SJSA1 (cell line): Measurements from ENCODE around the gene SCAF4.

- RAMPAGE, long total RNA: no peak
These were observed 131.0 kb downstream of the N6AMT1 start for GRCh38 chr21:28754075-28754720.

GRCh38 chr21:29037789-29038364, 13.4 kb downstream of the USP16 start:
- RAMPAGE, long total RNA: no peak

DNA sequence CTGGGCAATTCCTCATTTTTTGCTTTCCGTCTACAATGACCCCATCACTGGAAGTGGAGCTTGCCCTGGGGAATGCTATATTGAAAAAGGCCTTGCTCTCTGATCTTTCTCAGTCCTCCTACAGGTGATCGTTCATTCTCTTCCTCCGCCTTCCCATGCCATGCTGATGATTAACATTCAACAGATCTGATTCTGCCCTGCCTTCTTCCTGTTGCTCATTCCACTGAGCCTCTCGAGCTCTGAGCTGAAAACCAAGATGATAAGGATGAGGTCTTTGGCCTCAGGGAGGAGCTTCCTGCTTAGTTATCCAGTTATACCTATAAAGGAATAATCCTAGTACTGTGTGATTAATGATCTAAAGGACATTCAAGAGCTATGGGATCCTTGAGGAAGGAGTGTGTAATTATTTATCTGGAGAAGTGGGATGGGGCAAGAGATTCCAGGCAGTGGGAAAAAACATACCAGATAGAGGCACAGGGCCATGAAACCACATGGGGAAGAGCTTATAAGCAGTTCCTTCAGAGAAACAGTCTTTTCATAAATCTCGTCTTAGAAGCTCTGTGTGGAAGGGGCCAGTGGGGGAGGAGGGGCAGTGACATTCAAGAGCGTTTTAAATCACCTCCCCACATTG, 25.2 kb upstream of the MAP3K7CL start:
- RAMPAGE, long total RNA: no peak

GRCh38 chr21:29182517-29183344, 52.3 kb downstream of the MAP3K7CL start:
- RAMPAGE, long total RNA: no peak

- RAMPAGE, long total RNA: no peak
These were observed 57.5 kb downstream of the MAP3K7CL start for GRCh38 chr21:29187955-29188370.

DNA sequence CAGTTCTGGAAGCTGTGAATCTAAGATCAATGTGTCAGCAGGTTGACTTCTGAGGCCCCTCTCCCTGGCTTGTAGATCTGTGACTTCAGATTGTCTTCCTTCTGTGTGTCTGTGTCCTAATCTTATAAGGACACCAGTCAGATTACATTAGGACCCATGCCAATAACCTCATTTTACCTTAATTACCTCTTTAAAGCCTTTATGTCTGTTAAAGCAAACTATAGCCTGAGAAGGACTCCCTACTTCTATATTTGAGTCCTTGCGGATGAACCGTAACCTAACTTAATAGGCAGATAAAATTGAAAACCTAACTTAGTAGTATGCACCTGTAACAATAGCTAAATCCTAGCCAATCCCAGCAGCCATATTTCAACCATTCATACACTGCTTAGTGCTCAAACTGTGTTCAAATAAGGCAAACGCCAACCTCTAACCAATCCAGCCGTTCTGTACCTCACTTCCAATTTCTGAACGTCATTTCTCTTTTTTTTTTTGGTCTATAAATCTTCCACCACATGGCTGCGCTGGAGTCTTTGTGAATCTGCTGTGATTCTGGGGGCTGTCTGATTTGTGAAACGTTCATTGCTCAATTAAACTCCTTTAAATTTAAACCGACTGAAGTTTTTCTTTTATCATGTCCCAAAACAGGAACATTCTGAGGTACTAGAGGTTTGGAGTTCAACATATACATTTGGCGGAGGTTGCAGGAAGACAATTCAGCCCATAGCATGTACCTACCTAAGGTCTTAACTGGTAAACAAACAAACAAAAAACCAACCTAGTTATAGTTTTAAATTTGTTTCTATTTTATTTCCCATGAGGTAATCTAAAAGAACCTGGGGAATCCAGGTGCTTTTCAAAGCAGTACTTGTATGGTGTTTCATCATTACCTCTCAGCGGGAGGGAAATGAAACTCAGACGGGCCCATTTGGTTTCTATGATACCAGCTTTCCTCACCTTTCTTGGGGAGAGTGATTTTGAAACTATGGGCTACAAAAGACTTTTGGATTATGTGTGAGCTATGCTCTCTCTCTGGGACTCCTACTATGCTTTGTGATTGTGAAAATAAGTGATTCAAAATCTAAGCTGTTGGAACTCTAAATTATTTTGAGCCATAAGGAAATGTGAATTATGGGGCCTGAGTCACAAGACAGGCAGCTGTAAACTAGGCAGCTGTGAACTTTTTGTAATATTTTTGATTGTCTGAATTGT, 65.5 kb upstream of the BACH1 start:
- RAMPAGE, long total RNA: no peak

DNA sequence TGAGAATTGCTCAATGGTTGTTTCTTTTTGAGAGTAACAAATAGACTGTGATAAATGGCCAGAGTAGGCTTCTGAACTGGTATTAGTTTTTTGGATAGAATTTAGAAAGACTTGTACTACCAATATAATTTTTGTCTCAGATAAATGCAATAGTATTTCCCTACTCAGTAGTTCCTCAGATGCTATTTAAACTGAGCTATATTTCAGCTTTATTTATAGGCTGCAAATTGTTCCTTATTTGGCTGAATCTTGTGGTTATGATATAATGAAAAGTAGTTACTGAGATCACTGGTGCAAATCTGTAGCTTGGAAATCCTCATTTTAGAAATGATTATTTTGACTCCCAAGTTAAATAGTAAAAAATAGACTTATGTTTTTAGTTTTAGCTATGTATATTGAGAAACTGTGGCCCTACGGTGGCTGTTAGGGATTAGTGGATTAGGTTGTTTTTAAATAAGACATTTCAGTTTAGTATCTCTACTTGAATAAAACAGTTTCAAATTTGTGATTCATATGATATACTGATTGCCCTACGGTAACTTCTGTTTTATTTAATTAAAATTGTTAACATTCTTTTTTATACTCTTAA, 9.3 kb downstream of the BACH1 start:
- RAMPAGE, long total RNA: no peak

DNA sequence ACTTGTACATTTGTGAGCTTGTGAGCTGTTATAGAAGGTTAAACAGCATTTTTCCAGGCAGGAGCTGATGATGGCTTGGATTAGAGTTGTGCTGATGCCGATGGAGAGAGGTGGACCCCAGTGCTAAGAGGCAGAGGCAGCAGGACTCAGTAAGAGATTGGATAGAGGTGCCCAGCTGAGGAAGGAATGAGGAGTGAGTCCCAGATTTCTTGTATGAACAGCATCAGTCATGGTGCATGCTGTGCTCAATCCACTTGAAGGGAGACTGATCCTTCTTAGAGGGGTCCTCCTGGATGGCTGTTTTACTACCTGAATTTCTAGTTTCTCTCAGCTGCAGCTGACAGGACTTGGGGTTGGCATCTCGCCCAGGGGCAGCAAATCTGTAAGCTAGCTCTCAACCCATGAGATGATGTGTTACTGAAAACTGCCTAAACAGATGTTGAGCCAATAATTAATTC, 19.5 kb downstream of the BACH1 start:
- RAMPAGE, long total RNA: no peak

- RAMPAGE, long total RNA: no peak
These were observed 55.6 kb downstream of the BACH1 start for GRCh38 chr21:29354171-29354916.

DNA sequence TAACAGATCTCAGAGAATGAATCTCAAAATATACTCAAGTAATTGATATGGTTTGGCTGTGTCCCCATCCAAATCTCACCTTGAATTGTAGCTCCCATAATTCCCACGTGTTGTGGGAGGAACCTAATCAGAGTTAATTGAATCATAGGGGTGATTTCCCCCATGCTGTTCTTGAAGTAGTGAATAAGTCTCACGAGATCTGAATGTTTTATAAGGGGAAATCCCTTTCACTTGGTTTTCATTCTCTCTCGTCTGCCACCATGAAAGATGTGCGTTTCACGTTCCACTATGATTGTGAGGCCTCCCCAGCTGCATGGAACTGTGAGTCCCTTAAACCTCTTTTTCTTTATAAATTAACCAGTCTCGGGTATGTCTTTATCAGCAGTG, 135.3 kb downstream of the BACH1 start:
- RAMPAGE, long total RNA: no peak

- RAMPAGE, long total RNA: no peak
These were observed 11.8 kb upstream of the CLDN8 start for GRCh38 chr21:30227569-30228136.

DNA sequence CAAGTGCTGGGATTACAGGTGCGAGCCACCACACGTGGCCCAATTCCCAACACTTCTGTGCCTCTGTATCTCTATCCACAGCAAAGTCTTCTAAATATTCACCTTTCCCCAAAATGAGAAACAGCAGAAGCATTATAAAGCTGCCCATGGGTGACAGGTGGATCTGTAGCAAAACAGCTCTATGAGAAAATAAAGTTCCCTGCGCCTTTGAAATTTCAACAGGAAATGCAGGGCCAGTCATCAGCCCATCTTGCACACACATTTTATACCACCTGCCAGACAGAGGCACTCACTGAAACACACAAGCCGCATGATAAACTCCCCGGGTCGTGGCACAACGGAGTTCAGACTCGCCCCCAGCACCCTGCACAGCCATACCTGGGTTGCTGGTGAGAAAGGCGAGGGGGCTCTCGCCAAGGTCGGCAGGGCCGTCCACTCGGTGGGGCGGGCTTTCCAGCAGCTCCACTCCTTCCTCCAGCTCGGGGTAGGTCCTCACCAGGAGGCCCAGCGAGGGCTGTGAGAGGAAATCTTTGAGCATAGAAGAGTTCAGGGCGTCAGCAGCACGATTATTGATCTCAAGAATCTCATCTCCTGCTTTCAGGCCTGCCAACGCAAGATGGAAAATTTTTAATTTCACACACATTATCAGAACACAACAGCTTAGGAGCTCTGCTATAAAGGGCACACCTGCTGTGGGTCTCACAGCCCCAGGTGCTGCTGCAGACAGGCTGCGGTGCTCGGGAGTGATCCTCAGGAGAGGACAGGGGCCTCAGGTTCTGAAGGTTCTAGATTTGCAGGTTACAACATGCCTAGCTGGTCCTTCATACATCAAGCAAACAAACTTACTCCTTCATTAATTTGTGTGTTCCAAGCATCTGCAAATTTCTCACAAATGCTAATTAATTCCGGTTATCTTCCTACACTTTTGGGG, 144.0 kb upstream of the KRTAP19-8 start:
- RAMPAGE, long total RNA: no peak

DNA sequence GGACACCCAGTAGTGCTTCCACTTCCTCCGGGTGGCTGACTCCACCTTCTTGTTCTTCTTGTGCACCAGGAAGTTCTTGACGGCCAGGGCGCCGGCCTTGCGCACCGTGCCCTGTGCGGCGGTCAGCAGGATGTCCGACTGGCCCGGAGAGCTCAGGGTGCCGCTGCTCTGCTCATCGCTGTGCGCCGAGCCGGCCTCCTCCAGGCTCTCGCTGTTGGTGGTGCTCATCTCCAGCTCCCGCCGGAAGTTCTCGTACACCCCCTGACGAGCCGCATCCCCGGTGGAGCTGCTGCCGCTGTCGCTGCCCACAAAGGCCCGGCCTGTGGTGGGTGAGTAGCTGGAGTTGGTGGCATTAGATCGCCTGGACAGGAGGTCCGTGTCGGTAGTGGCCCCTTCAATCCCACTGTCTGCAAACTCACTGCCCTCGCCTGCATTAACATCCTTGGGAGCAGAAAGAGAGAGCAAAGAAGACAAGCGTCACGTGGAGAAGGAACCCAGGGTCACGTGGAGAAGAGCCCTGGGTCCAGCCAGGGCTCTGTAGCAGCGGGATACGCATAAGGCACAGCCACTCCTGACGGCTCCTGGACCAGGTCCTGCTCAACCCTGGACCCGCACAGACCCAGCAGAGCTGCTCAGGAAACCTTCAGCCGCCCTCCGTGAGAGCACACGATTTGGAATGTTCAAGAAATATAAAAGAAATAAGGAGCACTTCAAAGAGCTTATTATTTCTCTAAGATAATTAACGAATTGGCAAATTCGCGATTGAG, 92.1 kb downstream of the TIAM1 start:
- RAMPAGE, long total RNA: no peak

- RAMPAGE, long total RNA: no peak
These were observed 10.4 kb upstream of the TIAM1 start for GRCh38 chr21:31354463-31354789.

- RAMPAGE, long total RNA: no peak
These were observed 128.5 kb upstream of the SOD1 start for GRCh38 chr21:31530690-31531612.

DNA sequence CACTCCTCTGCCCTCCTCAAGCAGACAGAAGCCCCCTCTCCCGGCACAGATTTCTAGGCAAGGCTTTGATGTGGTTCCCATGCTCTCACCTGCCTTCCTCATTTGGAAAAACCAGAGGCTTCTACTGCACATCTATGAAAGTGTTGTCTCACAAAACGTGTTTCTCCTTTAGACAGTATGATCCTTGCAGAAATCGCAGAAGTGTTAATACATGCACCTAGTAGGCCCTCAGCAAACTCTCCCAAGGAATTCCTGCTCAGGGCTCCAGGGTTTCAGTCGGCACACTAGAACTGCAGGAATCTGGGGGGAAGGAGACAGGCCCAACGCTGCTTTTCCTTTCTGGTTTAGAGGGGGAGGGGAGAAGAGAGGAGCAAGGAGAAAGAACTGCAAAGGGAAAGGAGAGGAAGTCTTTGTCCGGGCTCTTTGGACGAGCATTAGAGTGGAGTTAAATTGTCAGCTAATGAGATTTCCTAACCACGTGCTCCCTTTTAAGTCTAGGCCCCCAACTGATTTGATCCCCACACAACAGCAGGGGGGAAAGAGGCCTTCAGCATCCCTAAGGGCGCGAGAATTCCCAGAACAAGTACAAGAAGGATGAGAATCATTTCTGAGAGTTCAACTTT, 103.8 kb upstream of the SOD1 start:
- RAMPAGE, long total RNA: no peak

- RAMPAGE, long total RNA: no peak
These were observed 11.8 kb upstream of the SOD1 start for GRCh38 chr21:31647680-31648101.

GRCh38 chr21:31660676-31661207, 1.2 kb downstream of the SOD1 start:
- RAMPAGE, long total RNA: no peak

DNA sequence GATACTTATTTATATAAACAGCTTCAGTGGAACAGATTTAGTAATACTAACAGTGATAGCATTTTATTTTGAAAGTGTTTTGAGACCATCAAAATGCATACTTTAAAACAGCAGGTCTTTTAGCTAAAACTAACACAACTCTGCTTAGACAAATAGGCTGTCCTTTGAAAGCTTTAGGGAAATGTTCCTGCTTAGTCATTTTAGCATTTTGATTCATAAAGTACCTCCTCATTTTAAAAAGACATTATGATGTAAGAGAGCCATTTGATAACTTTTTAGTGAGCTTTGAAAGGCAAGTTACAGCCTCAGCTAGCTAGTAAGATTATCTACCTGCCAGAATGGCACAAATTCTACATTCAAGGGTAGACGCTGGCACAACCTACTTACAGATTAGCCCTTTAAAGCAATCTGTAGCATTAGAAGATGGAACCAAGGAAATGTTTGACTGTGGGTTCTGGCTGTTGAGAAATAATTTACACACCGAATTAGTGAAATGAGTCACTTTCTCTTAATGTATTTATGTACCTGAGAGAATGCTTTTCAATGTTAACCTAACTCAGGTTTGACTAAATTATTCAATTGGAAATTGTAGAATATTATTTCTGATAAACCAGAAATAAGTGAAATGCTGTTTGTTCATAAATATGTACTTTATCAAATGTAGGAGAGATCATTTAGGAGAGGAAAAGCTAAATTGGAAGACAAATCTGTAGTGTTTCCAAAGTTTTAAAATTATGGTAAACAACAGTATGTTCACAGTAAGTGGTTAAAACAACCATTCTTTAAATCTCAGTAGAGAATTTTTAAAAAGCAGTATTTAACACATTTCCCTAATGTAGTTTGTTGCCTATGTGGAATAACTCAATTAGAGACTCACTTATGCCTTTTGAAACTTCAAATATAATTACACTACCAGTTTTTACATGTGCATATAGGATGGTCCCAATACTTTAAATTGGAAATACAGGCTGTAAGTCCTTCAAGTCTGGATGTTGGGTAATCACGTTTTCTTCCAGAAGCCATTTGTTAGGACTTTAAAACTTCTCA, 9.8 kb downstream of the SOD1 start:
- RAMPAGE, long total RNA: no peak

GRCh38 chr21:31731765-31732158, at the start of gene SCAF4:
Gene SCAF4, minus strand, starts transcription at chr21:31732118.
- RAMPAGE, long total RNA: no peak